AG04450 (cell line): ENCODE measurements around the genes NBL1, HTR6 and TMCO4.

- CAGE, long polyA plus RNA: no peak
- RRBS: no CpG with 5 or more reads among the region's 12 CpGs
Observed at GRCh38 chr1:19390227-19390663, 78.1 kb downstream of the SLC66A1 start.

DNA sequence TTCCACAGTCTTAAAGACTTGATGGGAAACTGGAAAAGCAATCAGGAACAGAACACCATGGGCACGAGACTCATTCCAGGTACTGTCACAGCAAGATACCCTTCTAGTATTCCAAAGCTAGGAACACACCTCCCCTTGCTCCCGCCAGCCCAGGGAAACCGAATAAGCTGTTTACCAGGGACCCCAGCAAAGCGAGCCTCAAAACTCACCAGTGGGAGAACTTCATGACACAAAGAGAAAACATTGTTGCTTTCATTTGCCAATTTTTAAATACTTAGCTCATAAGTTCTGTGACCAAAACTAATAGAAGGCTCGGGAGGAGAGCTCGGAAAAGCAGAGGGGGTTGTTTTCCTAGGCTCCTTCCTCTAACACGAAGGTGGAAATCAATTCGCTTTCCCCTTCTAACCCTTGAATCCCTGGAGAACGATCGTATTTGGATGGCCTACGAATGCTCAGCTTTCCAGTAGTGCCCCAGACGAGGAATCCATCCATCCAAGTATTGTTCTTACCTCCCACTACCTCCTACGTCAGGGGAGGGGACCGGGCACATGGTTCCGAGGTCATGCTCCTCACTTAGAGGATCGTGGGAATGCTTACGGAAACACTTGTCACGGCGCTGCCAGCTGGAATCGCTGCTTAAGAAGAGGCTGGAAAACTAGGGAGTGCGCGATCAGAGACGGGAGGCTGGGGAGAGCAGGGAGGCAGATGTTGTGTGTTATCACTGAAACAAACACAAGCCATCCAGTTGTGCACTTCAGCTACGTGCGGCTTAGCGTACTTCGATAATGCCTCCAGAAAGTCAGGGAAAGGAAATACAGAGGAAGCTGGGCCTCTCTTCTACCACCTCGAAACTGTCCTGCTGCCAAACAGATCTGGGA lies 47.5 kb downstream of the CAPZB start:
- CAGE, long polyA plus RNA: no peak
- RRBS: no CpG with 5 or more reads among the region's 28 CpGs

DNA sequence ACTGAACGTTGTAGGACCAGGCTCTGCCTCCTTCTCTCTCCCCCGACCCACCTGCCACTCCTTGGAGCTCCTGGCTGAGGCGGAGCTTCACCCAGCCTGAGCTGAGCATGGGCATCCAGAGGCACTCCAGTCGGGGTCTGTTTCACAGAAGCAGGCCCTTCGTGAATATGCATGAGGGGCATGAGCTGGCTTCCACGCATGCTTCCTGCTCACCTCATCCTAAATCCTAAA lies 24.1 kb downstream of the CAPZB start:
- CAGE, long polyA plus RNA: no peak
- RRBS: no CpG with 5 or more reads among the region's 6 CpGs

GRCh38 chr1:19479710-19480420 lies 5.5 kb downstream of the CAPZB start:
- CAGE, long polyA plus RNA: no peak
- RRBS: no CpG with 5 or more reads among the region's 9 CpGs

GRCh38 chr1:19483870-19484348 lies 1.4 kb downstream of the CAPZB start:
- CAGE, long polyA plus RNA: no peak
- RRBS: no CpG with 5 or more reads among the region's 9 CpGs

DNA sequence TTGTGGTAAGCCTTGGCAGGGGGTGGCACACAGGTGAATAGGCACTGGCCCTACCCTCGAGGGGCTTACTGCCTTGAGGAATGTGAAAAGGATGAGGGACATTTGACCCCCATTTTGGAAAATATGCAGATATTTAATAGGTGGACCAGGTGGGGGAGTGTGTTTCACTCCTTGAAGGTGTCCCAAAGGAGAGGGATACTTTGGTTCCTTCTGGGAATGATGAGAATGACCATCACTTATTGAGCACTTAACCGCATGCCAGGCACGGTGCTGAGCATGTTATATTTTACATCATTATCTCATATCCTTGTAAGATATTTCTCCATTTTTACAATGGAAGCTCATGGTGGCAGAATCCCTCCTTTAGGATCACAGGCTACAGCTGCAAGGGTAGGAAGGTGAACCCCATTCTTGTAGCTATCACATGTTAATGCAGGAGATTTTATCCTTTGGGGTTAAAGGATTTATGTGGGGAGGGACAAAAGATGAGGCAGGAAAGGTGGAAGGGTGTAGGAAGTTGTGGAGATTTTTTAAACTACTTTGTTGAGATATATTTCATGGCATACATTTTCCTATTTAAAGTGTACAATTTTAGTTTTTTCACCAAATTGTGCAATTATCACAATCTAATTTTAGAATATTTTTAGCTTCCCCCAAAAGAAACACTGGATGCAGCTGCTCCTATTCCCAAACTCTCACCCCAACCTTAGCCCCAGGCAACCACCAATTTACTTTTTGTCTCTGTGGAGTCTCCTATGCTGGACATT lies 8.1 kb downstream of the MICOS10 start:
- CAGE, long polyA plus RNA: no peak
- RRBS: no CpG with 5 or more reads among the region's 3 CpGs

GRCh38 chr1:19612857-19613667 lies 16.3 kb downstream of the MICOS10 start:
- CAGE, long polyA plus RNA: no peak
- RRBS: no CpG with 5 or more reads among the region's 10 CpGs

GRCh38 chr1:19644058-19644590 lies at the start of gene NBL1:
Gene NBL1, plus strand, starts transcription at chr1:19644311.
- CAGE, long polyA plus RNA: no peak
- RRBS: 1% methylated on average over 46 of the region's 94 CpGs

- CAGE, long polyA plus RNA: no peak
- RRBS: 2% methylated on average over 39 of the region's 84 CpGs
Observed at GRCh38 chr1:19664634-19665274, at the start of gene HTR6. Gene HTR6, plus strand, starts transcription at chr1:19664875.

- CAGE, long polyA plus RNA: no peak
- RRBS: no CpG with 5 or more reads among the region's 20 CpGs
Observed at GRCh38 chr1:19687997-19688821, 23.5 kb downstream of the HTR6 start.

- CAGE, long polyA plus RNA: no peak
- RRBS: no CpG with 5 or more reads among the region's 4 CpGs
Observed at GRCh38 chr1:19798747-19799253, 916 bp downstream of the TMCO4 start.

- CAGE, long polyA plus RNA: no peak
- RRBS: 2% methylated on average over 33 of the region's 90 CpGs
Observed at GRCh38 chr1:19799254-19800364, at the start of gene TMCO4. Gene TMCO4, minus strand, starts transcription at chr1:19799916.

DNA sequence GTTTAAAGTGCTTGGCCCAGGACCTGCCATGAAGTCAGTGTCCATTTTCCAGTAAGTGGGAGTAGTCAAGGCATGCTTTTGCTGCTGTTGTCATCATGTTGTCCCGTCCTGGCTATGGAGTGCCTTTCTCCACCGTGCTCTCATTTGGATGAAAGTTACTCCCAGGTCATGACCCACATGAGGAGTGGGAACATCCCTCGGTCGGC lies 11.7 kb downstream of the PLA2G2A start:
- CAGE, long polyA plus RNA: no peak
- RRBS: no CpG with 5 or more reads among the region's 4 CpGs

- CAGE, long polyA plus RNA: no peak
- RRBS: no CpG with 5 or more reads among the region's 7 CpGs
Observed at GRCh38 chr1:19968107-19968474, 11.3 kb downstream of the PLA2G2A start.

DNA sequence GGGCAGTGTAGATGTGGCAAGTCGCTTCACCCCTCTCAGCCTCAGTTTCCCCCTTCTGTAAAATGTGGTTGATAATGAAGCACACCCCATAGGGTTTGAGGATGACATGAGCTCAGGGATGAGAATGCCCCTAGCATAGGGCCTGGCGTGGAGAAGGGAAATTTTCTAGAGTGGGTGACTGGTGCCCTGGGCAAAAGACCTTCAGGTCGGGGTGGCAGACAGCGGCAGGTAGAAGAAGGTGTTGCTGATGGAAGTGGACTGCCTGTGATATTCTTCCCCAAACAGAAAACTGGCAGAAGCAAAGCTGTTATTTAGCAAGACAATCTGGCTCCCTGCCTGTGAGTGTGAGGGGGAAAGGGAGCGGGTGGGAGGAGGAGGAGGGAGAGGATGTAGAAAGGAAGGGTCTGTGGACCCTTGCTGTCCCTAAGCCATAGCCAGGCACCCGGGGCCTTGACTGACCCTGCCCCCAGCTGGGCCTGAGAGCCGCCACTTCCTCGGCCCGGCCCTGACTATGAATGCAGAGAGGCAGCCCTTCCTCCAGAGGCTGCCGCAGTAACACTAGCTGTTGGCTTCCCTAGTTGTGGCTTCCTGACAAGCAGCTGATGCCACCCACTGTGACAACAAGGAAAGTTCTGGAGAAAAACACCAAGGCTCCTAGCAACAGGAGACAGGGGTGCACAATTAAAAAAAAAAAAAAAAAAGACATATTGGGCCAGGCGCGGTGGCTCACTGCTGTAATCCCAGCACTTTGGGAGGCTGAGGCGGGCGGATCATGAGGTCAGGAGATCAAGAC lies 13.8 kb downstream of the PLA2G2F start:
- CAGE, long polyA plus RNA: no peak
- RRBS: 23% methylated on average over 4 of the region's 14 CpGs

GRCh38 chr1:20153977-20154939 lies 15.1 kb downstream of the PLA2G2F start:
- CAGE, long polyA plus RNA: no peak
- RRBS: no CpG with 5 or more reads among the region's 29 CpGs

DNA sequence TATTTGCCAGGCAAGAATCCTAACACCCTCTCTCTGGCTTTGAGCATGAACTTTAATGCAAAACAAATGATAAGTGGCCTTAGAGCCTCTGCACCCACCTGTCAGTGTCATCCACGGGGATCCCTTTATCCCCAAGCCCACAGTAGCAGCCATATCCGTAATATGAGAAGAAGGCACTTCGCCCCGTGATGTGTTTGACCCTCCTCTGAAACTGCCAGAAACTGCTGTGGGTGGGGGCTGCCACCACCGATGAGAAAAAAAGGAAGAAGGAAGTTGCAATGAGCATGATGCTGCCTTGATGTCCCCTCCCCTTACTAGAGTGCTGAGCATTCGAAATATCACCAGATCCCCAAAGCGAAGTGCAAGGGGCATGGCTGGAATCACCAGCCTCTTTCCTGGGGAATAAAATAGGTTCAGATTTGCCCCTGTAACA lies 11.0 kb upstream of the UBXN10 start:
- CAGE, long polyA plus RNA: no peak
- RRBS: no CpG with 5 or more reads among the region's 7 CpGs

DNA sequence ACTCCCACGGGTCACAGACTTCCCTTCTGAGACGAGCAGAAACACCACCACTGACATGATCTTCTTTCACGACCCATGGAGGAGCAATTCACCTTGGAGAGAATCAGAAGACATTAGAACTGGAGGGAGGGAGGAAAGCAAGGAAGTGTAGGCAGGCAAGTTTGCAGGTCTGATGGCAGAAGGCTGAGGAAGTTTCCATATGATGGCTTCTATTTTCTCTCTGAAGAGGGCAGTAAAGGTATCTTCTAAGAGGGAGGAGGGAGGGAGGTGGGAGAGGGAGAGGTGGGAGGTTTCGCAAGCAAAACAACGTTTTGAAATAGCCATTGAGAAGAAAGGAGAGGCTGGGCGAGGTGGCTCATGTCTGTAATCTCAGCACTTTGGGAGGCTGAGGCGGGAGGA lies 1.4 kb upstream of the UBXN10 start:
- CAGE, long polyA plus RNA: no peak
- RRBS: no CpG with 5 or more reads among the region's 7 CpGs

DNA sequence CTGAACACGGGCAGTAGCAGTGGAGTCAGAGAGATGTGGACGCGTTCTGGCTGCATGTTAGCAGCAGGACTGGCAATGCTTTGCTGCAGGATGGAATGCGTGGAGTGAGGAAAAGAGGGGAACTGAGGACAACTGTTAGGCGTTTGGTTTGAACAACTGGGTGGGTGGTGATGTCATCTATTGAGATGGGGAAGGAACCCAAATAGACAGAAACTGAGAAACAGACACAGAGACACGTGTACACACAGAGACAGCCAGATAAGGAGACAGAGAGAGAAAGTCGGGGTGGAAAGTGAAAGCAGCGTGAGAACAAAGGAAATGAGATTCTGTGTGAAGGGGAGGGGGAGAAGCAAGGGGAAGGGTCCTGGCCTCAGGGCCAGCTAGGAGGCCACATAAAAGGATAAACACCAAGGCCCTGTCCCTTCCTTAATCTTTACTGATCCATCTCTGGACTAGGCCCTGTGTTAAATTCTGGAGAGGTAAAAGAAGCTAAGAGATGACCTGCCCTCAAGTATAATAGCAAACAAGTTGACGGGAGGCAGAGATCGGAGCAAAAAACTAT lies 31.5 kb downstream of the VWA5B1 start:
- CAGE, long polyA plus RNA: no peak
- RRBS: no CpG with 5 or more reads among the region's 10 CpGs

- CAGE, long polyA plus RNA: no peak
- RRBS: no CpG with 5 or more reads among the region's 1 CpG
Observed at GRCh38 chr1:20479679-20480084, 6.3 kb downstream of the CAMK2N1 start.